Lung (tissue), 4 donors: ENCODE results near the genes FUT1 and LIN7B.

DNA sequence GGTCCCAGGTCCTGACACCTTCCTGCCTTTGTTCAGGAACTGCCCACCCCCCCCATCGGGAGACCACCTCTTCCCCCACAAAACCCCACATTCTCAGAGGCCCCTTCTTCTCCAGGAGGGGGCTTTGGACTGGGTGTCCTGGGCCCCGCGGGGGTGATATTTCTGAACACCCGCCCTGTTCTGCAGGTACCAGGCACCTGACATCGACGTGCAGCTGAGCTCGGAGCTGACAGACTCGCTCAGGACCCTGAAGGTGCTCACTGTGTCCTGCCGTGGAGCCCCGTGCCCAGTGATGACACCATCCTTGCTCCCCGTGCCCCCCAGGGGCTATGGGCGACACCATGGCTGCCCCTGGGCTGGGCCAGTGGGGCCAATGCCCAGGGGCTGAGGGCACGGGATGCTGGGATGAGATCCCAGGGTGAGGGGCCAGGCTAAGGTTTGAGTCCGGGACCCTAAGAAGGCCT, 10.3 kb downstream of the NOP53 start:
- PRO-cap: no peak
- RAMPAGE, long total RNA: no peak
- RRBS: no CpG with 5 or more reads among the region's 14 CpGs

GRCh38 chr19:47756967-47757797, 11.8 kb downstream of the NOP53 start:
- PRO-cap: no peak
- RAMPAGE, long total RNA: no peak
- RRBS: 96% methylated on average over 5 of the region's 25 CpGs

GRCh38 chr19:48061307-48062521, 17.8 kb upstream of the CABP5 start:
- PRO-cap: no peak
- RAMPAGE, long total RNA: no peak
- RRBS: 53% methylated on average over 3 of the region's 39 CpGs

DNA sequence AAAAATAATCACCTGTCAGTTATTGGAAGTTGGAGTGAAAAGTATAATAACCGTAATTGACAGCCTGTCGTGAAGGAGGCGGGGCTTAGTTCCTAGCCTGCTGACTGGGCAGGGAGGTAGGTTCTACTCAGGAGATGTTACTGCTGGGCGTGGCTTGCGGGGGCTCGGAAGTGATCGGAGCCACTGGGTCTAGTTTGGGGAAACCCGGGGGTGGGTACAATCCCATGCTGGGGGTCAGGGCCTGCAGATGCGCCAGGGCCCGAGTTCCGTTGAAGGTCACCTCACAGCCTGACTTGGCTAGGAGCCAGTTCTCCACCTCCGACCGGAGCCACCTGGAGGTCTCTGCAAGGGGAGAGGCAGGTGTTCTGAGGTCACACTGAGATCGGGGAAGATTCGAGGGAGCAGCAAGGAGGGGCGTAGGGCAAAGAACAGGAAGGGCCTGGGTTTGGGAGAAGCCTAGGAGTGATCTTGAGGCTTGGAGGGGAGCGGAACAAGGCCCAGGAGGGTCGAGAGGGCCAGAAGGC, 7.8 kb downstream of the EMP3 start:
- PRO-cap: unidirectional peak, plus-strand start at position 192 of the sequence
- RAMPAGE, long total RNA: no peak
- RRBS: 0% methylated on average over 1 of the region's 18 CpGs

DNA sequence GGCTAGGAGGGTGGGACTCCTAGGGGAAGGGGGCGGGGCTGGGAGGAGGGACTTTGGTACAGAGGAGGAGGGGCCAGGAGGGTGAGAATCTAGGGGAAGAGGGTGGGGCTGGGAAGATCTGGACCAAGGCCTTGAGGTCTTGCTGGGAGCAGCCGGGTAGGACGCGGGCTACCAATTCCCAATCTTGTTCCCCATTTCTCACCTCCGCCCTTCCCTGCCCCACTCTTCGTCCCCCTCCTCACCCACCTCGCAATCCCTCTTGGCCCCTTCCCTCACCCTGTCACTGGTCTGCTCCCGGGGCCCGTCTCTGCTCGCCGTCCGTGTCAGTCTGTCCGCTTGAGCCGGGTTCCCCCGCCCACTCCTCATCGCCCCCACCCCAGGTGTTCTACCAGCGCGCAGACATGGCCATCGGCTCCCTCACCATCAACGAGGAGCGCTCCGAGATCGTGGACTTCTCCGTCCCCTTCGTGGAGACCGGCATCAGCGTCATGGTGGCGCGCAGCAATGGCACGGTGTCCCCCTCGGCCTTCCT, 22.2 kb downstream of the GRIN2D start:
- PRO-cap: no peak
- RAMPAGE, long total RNA: no peak
- RRBS: 18% methylated on average over 7 of the region's 31 CpGs

- PRO-cap: unidirectional peak, plus-strand start at chr19:48479994
- RAMPAGE, long total RNA: no peak
- RRBS: 0% methylated on average over 4 of the region's 34 CpGs
Observed at GRCh38 chr19:48479844-48480536, 10.8 kb downstream of the CYTH2 start.

GRCh38 chr19:48480537-48481494, 11.6 kb downstream of the CYTH2 start:
- PRO-cap: no peak
- RAMPAGE, long total RNA: no peak
- RRBS: 2% methylated on average over 21 of the region's 55 CpGs

GRCh38 chr19:48481904-48482750, 13.0 kb downstream of the CYTH2 start:
- PRO-cap: no peak
- RAMPAGE, long total RNA: no peak
- RRBS: no CpG with 5 or more reads among the region's 5 CpGs

GRCh38 chr19:48491971-48492372, 19.7 kb downstream of the LMTK3 start:
- PRO-cap: no peak
- RAMPAGE, long total RNA: no peak
- RRBS: no CpG with 5 or more reads among the region's 6 CpGs

DNA sequence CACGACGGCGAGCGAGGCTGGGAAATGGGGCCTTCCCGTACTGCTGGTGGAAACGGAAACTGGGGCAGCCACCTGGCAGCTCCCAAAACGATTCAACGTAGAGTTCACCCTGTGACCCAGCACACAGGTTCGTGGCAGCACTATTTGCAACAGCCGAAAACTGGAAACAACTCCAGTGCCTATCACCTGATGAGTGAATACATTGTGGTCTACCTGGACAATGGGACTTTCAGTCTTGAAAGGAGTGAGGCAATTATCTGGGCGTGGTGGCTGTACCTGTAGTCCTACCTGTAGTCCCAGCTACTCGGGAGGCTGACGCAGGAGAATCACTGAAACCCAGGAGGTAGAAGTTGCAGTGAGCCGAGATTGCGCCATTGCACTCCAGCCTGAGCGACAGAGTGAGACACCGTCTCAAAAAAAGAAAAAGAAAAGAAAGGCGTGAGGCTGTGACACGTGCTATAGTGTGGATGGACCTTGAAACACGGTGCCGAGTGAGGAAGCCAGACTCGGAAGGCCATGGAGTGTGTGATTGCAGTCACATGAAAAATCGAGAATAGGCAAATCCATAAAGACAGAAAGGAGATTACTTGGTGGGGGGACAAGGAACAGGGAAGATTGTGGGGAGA, 4.0 kb upstream of the NTN5 start:
- PRO-cap: no peak
- RAMPAGE, long total RNA: no peak
- RRBS: no CpG with 5 or more reads among the region's 23 CpGs

GRCh38 chr19:48683301-48683763, 10.5 kb upstream of the NTN5 start:
- PRO-cap: no peak
- RAMPAGE, long total RNA: no peak
- RRBS: no CpG with 5 or more reads among the region's 12 CpGs

GRCh38 chr19:48724622-48726001, 5.6 kb upstream of the MAMSTR start:
- PRO-cap: no peak
- RAMPAGE, long total RNA: no peak
- RRBS: no CpG with 5 or more reads among the region's 19 CpGs

- PRO-cap: bidirectional peak, plus-strand start at chr19:48752750, minus-strand start at chr19:48752632
- RAMPAGE, long total RNA: no peak
- RRBS: 3% methylated on average over 16 of the region's 73 CpGs
Observed at GRCh38 chr19:48752204-48753224, at the start of gene FUT1. FUT1 (minus strand) TSS chr19:48752641.

- PRO-cap: no peak
- RAMPAGE, long total RNA: no peak
- RRBS: no CpG with 5 or more reads among the region's 19 CpGs
Observed at GRCh38 chr19:48755739-48756526, 609 bp downstream of the FGF21 start.

DNA sequence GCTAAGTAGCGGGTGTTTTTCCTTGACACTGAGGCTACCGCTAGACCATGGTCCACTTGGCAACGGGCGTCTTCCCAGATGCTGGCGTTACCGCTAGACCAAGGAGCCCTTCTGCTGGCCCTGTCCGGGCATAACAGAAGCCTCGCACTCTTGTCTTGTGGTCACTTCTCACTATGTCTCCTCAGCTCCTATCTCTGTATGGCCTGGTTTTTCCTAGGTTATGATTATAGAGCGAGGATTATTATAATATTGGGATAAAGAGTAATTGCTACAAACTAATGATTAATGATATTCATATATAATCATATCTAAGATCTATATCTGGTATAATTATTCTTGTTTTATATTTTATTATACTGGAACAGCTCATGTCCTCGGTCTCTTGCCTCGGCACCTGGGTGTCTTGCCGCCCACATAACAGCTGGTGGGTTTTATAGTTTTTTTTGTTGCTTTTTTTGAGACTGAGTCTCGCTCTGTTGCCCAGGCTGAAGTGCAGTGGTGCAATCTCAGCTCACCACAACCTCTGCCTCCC, 4.6 kb downstream of the PPP1R15A start:
- PRO-cap: no peak
- RAMPAGE, long total RNA: no peak
- RRBS: no CpG with 5 or more reads among the region's 13 CpGs

DNA sequence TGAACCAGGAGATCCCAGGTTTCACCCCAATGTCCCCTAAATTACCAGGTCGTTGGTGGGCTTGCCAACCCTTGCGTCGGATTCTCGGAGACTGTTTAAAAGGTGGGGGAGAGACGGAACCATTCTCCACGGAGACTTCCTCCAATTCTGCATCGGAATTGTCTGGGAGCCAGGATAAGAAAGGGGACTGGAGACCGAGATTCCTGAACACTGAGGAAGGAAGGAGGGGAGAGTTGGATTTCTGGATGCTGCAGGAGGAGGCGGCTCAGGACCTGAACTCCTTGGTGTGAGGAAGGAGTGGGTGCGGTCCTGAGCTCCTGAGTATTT, 3.6 kb downstream of the TULP2 start:
- PRO-cap: no peak
- RAMPAGE, long total RNA: no peak
- RRBS: no CpG with 5 or more reads among the region's 10 CpGs

DNA sequence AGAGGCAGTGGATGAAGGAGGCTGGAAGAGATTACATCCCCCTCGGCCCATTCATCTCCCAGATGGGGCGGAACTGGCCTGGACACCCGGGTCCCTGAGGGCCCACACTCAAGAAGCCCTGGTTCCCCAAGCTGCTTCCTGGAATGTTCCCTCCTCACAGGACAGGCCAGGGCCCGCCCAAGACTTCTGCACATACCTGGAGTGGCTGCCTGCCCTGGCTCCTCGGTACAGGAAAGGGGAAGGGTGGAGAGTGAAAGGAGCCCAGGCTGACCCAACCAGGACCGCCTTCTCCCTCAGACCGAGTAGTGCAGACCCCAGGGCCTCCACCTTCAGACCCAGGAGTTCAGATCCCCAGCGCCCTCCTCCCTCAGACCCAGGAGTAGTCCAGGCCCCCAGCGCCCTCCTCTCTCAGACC, 536 bp downstream of the NTF4 start:
- PRO-cap: no peak
- RAMPAGE, long total RNA: no peak
- RRBS: no CpG with 5 or more reads among the region's 9 CpGs

DNA sequence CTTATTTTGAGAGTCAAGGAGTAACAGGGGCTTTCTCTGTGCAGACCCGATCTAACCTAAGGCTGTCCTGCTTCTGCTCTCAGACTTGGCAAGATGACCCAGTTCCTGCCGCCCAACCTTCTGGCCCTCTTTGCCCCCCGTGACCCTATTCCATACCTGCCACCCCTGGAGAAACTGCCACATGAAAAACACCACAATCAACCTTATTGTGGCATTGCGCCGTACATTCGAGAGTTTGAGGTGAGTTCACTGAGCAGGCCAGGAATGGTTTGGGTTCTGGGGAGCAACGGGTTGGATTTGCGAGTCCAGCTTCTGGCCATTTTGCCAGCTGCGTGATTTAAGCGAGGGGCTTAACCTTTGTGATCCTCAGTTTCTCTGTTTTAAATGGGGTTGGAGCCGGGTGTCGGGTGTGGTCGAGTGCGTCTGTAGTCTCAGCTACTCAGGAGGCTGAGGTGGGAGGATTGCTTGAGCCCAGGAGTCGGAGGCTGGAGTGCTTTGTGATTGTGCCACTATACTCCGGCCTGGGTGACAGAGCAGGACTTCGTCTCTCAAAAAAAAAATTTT, 1.2 kb downstream of the SNRNP70 start:
- PRO-cap: no peak
- RAMPAGE, long total RNA: no peak
- RRBS: 43% methylated on average over 1 of the region's 17 CpGs

- PRO-cap: no peak
- RAMPAGE, long total RNA: no peak
- RRBS: 95% methylated on average over 31 of the region's 111 CpGs
Observed at GRCh38 chr19:49107364-49108802, 6.3 kb upstream of the LIN7B start.

- PRO-cap: unidirectional peak, plus-strand start at chr19:49114370; unidirectional peak, plus-strand start at chr19:49114379; unidirectional peak, minus-strand start at chr19:49115050
- RAMPAGE, long total RNA: no peak
- RRBS: under 1% methylated on average over 42 of the region's 128 CpGs
Observed at GRCh38 chr19:49114039-49115533, at the start of gene LIN7B. LIN7B (plus strand) TSS chr19:49114370.